Umbilical cord (tissue), 2 donors: ENCODE measurements around a stretch of chr3.

DNA sequence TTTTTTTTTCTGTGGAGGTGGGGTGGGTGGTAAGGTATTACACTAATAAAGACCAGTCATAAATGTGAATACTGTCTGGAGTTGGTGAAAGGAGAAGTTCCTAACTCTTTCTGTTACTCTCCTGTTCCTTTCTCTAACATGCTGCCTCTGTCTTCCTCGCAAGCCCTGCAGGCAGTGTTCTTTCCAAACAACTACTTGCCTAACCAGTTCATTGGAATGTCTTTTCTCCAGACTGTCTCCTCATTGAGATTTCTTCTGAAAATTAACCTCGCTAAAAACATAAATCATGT, 135.2 kb downstream of the TP63 start:
- RAMPAGE, long total RNA, result no peak

DNA sequence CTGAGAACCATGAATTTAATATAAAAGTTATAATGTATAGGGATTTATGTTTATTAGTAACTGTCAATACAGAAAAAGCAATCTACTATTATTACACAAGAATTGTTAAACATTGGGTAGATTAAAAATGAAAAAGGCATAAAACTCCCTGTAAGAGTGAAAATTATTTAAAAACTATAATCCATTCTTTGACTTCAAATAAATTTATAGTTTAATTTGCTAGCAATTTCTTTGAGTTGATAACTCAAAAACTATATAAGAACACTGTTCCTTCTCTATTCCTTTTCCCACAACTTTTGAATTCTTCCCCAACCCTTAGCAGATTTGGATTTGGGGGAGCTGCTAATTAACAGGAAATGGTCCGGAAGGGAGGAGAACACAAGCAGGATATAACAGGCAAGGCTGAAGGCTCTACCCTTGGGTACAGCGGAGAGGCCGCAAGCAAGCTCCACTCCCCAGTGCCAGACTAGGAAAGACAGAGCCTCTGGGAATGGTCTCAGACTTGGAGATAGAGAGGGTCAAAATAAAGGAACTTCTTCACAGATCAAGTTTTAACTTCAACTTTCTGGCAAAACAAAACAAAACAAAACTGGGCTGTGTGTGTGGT, 160.8 kb downstream of the TP63 start:
- RAMPAGE, long total RNA, result no peak

DNA sequence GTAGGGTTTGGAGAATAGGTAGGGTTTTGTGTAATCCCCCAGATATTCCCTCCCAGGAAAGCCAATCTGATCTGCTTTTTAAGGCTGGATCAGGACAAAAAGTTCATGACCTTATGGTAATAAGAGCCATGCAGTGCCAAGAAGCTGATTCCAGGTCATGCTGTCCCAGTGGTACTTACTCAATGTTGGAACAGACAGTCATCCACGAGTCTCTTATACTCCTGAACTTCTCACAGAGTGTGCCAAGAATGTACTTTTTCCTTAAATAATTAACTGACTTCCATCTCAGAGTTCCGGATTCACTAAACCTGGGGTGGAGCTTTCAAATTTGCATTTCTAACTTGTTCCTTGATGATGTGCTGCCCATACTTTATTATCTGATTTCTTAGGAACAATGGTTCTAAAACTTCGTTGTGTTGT, 3.3 kb upstream of the P3H2 start:
- RAMPAGE, long total RNA, result no peak

GRCh38 chr3:190320916-190321522, 1.2 kb downstream of the CLDN1 start:
- RAMPAGE, long total RNA, result no peak

DNA sequence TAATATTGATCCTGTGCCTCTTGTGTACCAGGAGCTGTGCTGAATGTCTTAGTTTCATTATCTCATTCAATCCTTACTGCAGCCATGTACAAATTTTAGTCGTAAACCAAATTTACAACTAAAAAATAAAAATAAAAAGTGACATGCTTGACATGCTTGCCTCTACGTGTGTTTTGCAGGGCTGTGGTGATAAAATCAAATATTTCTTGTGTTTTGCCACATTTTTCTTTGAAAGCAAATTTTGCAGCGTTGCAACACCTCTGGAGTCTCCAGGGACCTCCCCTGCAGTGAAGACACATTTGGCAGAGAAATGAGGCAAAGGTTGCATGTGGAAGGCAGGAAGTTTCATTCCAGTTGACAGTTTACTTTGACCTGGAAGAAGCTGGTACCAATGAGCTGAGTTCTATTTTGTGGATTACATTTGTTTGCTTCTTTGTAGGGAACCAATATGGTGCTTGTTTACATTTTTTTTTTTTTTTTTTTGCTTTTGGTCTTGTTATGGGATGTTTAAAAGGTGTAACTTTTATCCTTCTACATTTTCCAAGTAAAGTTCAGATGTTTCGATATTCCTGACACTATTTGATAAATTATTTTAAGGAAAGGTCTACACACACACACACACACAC, 13.4 kb downstream of the IL1RAP start:
- RAMPAGE, long total RNA, result no peak

DNA sequence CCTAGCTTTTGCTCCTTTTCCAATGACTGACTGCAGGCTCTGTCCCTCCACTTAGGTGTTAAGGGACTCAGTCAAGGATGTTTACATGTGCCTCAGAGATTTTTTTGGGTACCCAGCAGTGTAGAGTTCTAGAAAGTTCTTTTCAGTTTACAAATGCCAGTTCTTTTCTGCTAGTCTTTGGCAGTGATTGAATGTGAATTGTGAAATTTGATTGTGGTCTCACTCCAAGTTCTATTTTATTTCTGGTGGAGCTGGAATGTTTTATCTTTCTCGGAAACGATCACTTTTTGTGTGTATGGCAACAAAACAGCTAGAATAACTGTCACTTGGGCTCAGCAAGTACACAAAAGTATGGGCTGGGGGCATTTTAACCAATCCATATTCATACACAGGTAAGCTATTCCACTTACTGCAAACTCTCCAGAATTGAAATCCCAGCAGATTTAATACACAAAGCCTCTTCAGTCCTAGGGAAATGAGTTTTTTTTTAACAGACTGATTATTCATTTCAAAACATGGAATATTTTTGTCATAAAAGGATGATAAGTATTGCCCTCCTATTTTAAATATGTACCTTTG, 60.7 kb downstream of the IL1RAP start:
- RAMPAGE, long total RNA, result no peak

- RAMPAGE, long total RNA, result no peak
These were observed 72.9 kb downstream of the IL1RAP start for GRCh38 chr3:190586829-190587234.

DNA sequence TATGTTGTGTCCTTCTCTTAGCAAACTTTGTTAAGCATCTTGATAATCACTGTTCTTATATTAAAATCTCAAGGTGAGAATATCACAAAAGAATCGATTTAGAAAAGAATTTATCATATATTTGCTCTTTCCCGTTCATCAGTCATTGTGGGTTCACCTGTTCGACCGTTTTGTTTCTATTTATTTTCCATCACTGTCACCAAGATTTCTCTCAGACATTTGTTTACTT, 53.4 kb downstream of the OSTN start:
- RAMPAGE, long total RNA, result no peak

GRCh38 chr3:191337922-191338411, 7.6 kb upstream of the UTS2B start:
- RAMPAGE, long total RNA, result no peak

DNA sequence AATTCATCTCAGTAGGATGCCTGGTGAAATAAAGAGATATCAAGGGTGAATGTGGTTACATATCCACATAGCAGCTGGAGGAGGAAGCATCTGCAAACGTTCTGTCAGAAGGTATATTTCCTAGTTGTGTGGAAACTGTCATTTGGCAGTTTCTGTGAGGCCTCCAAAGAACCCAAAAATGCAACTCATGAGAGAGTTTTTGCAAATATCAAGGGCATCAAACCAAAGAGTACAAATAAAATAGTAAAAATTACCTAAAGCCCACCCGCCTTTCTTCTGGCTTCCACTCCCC, 547.7 kb downstream of the PYDC2 start:
- RAMPAGE, long total RNA, result no peak

- RAMPAGE, long total RNA, result no peak
These were observed 318.2 kb downstream of the FGF12 start for GRCh38 chr3:192409219-192409466.

DNA sequence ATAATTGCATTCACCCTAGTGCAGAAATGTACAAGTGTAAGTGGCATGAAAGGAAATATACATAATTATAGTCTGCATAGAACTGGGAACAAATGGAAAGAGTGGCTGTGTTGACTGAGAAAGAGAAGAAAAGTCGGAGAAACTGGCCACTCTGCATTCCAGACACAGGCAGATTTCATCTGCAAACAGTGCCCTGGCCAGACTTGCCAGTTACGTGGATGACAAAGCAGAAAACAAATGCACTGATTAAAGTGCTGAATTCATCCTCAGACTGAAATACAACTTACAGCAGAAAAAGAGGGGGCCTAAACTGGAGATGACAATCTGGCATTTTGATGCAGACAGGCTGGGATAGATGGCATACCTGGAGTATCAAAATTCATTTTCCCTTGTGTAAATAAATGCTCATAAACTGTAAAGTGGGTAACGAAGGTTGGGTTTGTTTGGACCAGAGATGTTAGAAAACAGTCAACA, 129.8 kb downstream of the FGF12 start:
- RAMPAGE, long total RNA, result no peak

DNA sequence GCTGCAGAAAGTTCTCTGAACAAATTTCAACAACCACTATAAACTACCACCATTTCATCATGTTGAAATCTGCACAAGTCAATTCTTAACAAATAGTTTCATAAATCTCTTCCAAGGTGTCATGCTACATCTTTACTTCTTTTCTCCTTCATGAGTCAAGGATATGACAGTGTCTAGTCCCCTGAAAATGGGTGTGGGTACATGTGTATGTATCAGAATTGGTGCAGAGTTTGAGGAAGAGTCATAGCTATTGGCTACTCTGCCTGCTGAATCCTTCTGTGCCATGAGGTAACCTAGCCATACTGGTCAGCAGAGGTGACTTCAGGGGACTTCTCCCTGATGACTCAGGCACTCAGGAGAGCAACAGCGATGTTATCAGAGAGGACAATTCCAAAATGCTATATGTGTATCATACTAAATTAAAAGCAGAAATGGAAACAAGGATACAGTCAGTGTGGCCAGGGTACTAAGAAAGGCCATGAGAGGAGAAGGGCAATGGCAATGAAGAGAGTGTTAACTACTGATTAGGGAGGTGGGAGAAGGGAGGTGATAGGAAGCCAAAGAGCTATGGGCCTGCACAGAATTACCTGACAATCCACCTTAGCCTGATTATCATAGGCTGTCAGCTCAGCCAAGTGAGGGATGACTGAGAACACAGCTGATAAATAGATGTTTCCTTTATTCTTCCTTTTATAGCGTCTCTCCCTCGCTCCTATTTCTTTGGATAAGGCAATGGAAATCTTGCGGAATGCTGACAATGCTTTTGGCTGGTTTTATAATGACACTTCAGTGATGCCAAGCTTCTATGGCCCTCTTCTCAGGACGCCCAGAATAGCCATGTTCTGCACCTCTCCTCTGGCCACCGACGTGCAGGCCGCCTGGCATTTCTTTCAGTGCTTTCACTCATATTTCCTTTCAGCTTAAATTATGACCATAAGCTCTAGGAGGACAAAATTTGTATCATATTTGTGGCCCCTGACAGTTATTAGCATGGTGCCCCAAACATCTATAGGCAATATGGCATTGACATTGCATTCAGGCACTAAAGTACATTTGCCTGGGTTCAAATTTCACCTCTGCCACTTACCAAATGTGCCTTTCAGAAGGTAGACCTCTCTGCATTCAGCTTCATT, 90.6 kb downstream of the FGF12 start:
- RAMPAGE, long total RNA, result no peak

- RAMPAGE, long total RNA, result no peak
These were observed 1.9 kb downstream of the ATP13A4 start for GRCh38 chr3:193552847-193553243.

DNA sequence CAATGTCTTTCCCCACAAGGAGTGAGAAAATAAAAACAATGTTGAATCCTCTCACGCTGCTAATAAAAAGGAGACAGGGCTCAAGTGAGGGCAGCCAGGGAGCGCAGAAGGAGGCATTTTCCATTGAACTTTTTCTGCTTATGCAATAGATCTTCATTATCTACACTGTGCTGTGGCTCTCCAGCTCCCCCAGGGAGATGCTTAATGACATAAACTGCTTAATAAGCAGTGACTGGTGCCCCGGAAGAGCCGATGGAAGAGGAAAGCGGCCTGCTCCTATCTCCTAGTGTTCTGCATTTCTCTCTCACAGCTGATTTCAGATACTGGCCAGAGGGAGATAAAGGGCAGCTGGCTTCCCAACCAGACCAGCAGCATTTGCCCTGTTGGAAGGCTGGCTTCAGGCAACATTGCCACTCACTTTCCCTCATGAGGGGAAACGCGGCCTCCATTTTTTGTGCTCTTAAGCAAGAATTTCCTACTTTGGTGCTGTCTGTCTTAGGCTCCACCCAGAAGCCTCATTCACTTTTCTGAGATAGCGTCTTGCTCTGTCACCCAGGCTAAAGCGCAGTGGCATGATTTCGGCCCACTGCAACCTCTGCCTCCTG, 152.2 kb downstream of the OPA1 start:
- RAMPAGE, long total RNA, result no peak

- RAMPAGE, long total RNA, result no peak
These were observed 179.3 kb downstream of the OPA1 start for GRCh38 chr3:193772218-193772880.

DNA sequence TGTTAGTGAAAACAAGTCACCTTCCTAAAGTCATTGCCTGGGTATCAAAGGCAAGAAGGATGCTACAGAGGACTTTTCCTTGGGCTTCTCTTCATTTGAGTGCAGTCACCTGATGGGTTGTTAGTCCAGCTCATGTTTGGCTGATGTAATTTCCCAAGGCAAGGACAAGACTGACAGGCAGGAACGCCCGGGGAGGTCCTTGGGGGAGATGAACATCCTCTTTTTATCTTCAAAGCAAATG, 201.1 kb downstream of the OPA1 start:
- RAMPAGE, long total RNA, result no peak

GRCh38 chr3:193859244-193859649, 266.2 kb downstream of the OPA1 start:
- RAMPAGE, long total RNA, result no peak

- RAMPAGE, long total RNA, result no peak
These were observed 265.5 kb upstream of the HES1 start for GRCh38 chr3:193870256-193871131.

GRCh38 chr3:193897906-193898134, 238.1 kb upstream of the HES1 start:
- RAMPAGE, long total RNA, result no peak